Colonic mucosa (tissue), 1 donor: ENCODE measurements around the genes FAM90A26, USP17L10, USP17L5 and USP17L30.

DNA sequence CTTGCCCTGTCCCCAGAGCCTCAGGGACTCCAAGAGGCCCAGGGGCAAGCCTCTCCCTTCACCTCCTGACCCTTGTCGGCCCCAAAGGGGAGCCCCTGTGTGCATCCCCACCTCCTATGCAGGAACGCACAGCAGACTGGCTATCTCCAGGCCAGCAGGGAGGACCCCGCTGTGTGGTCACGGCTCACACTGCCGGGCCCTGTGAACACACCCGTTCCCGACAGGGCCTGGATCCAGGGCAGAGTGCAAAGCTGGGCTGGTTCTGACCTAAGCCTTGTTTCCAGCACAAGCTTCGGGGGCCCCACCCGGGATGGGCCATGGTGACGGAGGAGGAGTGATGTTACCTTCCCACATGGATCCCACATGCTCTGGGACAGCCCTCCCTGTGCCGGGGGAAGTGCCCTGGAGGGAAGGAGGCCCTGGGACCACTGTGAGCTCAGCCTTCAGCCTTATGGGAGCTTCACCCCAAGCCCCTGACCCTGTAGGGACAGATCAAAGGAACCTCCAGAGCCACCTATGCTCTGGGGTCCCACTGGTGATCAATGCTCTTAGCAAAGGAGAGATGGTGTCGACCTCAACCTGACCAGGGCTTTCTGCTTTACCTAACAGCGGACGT is 21.9 kb upstream of the HTRA3 start:
- PRO-cap = no peak

DNA sequence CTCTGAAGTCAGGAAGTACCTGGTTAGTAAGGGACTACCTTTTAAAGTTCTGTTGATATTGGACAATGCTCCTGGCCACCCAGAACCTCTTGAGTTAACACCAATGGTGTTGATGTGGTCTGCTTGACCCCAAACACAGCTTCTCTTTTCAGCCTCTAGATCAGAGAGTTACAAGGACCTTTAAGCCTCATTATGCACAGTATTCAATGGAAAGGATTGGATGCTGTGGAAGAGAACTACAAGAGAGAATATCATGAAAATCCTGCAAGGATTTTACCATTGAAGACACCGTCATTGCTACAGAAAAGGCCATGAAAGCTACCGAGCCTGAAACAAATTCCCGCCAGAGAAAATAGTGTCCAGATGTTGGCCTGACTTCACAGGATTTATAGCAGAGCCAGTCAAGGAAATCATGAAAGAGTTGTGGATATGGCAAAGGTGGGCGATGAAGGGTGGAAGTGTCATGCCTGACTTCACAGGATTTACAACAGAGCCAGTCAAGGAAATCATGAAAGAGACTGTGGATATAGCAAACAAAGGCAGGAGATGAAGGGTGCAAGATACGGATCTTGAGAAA is 16.9 kb downstream of the TRMT44 start:
- PRO-cap = no peak

- PRO-cap = no peak
Measured at GRCh38 chr4:8506667-8507140, 66.1 kb downstream of the TRMT44 start.

DNA sequence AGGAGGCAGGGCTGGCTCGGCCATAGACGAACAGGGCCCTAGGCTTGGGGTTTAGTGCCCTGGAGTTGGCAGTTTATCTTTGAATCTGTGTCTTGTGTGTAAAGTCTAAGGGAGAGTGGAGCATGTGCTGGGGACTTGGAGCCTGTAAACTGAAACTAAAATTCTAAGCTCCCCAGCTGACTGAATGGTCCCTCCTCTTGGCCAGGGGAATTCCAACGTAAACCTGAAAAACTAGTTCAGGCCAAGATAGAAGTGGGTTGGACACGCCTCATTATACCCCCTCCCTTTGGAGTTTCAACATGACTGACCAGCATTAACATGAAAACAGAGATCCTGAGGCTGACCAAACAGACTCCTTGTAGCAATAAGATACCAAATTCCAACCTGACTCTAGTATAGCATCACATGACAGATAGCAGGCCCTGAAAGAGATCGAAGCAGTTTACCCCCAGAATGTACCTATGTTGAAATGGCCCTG is 46.0 kb upstream of the GPR78 start:
- PRO-cap = unidirectional peak, minus-strand start at position 151 of the sequence

GRCh38 chr4:9170092-9170594 is at the start of gene FAM90A26:
TSS of gene FAM90A26 (plus strand) at chr4:9170409.
- PRO-cap = no peak

GRCh38 chr4:9210396-9210875 is at the start of gene USP17L10:
TSS of gene USP17L10 (plus strand) at chr4:9210657.
- PRO-cap = no peak

DNA sequence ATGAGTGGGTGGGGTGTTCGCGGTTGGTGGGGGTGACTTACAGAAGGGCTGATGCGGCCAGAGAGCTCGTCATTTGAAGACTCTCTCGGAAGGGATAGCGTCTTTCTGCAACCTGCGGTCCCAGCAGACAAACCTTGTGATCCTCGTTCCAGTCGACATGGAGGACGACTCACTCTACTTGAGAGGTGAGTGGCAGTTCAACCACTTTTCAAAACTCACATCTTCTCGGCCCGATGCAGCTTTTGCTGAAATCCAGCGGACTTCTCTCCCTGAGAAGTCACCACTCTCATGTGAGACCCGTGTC is at the start of gene USP17L5:
Gene USP17L5 (plus strand): TSS at position 158 of the 304 bp plus-strand sequence.
- PRO-cap = no peak

DNA sequence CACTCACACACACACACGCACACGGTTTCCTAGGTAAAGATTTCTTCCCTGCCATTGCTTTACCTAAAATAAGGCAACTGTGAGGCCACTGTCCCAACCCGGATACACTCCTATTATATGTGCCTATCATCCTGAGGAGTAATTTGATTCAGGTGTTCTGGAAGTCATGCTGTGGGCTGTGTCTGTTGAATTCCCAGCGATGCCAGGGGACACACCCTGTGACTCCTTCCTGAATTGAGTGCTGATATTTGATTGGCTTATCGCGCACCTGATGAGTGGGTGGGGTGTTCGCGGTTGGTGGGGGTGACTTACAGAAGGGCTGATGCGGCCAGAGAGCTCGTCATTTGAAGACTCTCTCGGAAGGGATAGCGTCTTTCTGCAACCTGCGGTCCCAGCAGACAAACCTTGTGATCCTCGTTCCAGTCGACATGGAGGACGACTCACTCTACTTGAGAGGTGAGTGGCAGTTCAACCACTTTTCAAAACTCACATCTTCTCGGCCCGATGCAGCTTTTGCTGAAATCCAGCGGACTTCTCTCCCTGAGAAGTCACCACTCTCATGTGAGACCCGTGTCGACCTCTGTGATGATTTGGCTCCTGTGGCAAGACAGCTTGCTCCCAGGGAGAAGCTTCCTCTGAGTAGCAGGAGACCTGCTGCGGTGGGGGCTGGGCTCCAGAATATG is at the start of gene USP17L30:
Gene USP17L30 (plus strand): TSS at position 429 of the 683 bp plus-strand sequence.
- PRO-cap = no peak

- PRO-cap = unidirectional peak, minus-strand start at chr4:10075333
Measured at GRCh38 chr4:10074248-10075638, 41.9 kb downstream of the WDR1 start.

DNA sequence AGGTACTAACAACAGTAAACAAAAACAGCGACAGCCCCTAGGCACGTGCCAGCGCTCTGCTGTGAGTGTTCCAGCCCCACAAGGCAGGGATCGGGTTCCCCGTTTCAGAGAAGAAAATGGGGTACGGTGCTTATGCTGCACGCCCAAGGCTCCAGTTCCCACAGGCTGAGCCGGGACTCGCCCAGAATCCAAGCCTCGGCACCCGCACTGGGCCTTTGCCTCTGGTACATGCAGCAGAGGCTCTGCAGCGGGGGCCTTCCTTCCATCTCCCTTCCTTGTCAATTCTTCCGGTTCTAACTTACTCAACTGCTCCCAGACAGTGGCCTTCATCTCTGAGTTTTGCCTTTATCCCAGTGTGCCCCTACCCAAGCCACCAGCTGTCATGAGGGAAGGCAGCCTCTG is 37.3 kb downstream of the WDR1 start:
- PRO-cap = no peak

- PRO-cap = no peak
Measured at GRCh38 chr4:10086507-10086899, 30.1 kb downstream of the WDR1 start.

GRCh38 chr4:10105099-10105532 is 11.5 kb downstream of the WDR1 start:
- PRO-cap = no peak

- PRO-cap = no peak
Measured at GRCh38 chr4:10113778-10115083, 2.4 kb downstream of the WDR1 start.

GRCh38 chr4:10162270-10162769 is 45.7 kb upstream of the WDR1 start:
- PRO-cap = no peak

DNA sequence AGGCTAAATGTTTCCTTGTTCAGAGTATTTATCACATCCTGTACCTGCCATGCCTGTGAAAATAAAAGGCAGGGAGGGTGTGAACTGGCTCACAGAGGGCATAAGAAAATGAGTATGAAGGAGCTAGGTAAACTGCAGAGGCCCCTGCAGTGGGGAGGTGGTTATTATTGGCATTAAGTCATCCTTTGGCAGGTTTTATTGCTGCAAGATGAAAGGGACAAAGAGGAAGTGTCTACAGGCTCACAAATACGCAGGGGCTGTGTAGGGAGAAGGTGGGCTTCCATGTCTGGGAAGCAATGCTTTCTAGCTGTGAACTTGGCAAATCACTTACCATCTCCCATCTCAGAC is 76.9 kb upstream of the HS3ST1 start:
- PRO-cap = no peak

- PRO-cap = no peak
Measured at GRCh38 chr4:11769312-11770015, 340.8 kb upstream of the HS3ST1 start.

DNA sequence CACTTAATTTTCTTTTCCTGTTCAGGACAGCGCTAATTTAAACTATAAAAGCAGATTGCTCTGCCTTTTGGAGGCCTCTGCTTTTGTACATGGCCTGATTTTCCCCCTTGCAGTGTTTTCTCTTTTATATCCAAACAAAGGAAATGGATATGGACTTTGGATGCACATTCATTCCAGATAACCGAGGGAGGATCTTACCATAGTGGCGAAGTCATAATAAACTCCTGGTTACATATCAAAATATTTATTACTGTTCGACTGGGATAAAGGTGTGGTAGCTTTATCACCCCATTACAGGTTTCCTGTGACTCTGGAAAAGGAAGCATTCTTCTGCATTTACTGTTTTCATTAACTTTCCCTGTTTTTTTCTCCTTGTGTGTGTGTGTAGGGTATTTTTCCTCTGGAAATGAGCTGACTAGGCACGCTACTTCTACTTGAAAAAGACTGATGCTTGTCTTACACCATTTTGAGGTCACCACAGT is 373.2 kb upstream of the HS3ST1 start:
- PRO-cap = no peak

DNA sequence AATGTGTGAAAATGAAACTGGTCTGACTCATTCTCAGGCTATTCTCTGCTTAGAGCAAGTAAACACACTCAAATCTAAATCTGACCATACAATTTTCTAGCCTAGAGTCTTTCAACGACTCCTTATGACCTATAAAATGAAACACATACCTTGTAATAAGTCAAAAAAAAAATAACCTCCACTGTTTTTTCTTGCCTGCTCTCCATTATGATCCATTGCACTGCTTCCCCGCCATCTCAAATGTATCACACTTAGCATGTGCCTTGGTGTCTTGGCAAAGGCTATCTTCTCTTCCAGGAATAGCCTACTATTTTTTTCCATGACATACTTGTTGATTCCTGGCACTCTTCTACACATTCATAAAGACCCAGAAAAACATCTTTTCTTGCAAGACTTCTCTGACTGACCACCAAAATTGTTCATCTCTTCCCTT is 965.1 kb upstream of the HS3ST1 start:
- PRO-cap = no peak

GRCh38 chr4:13445258-13446552 is 38.4 kb downstream of the RAB28 start:
- PRO-cap = no peak

GRCh38 chr4:13546895-13548312 is 3.1 kb upstream of the NKX3-2 start:
- PRO-cap = no peak